Aortic smooth muscle cell (primary cell): ENCODE measurements around a stretch of chr10.

- RRBS: no CpG with 5 or more reads among the region's 28 CpGs
Measured at GRCh38 chr10:119505956-119506539, 36.5 kb downstream of the RGS10 start.

DNA sequence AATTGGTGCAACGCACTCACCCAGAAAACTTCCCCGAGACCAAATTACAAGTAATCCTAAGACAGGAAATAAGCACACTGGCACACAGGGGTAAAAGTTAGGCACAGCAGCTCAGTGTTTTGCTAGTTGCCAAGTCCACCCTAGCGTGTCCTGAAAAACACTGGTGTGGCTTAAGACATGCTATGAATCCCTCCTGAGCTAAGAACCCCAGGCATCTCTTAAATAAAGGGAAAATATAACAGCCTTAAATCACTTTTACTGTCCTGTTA is 1.8 kb upstream of the RGS10 start:
- RRBS: no CpG with 5 or more reads among the region's 3 CpGs

- RRBS: no CpG with 5 or more reads among the region's 11 CpGs
Measured at GRCh38 chr10:119587138-119587893, 9.4 kb downstream of the TIAL1 start.

- RRBS: no CpG with 5 or more reads among the region's 6 CpGs
Measured at GRCh38 chr10:119595438-119595797, 1.3 kb downstream of the TIAL1 start.

GRCh38 chr10:119651941-119652463 is 822 bp downstream of the BAG3 start:
- RRBS: 2% methylated on average over 29 of the region's 53 CpGs

- RRBS: no CpG with 5 or more reads among the region's 6 CpGs
Measured at GRCh38 chr10:119687987-119688670, 36.9 kb downstream of the BAG3 start.

DNA sequence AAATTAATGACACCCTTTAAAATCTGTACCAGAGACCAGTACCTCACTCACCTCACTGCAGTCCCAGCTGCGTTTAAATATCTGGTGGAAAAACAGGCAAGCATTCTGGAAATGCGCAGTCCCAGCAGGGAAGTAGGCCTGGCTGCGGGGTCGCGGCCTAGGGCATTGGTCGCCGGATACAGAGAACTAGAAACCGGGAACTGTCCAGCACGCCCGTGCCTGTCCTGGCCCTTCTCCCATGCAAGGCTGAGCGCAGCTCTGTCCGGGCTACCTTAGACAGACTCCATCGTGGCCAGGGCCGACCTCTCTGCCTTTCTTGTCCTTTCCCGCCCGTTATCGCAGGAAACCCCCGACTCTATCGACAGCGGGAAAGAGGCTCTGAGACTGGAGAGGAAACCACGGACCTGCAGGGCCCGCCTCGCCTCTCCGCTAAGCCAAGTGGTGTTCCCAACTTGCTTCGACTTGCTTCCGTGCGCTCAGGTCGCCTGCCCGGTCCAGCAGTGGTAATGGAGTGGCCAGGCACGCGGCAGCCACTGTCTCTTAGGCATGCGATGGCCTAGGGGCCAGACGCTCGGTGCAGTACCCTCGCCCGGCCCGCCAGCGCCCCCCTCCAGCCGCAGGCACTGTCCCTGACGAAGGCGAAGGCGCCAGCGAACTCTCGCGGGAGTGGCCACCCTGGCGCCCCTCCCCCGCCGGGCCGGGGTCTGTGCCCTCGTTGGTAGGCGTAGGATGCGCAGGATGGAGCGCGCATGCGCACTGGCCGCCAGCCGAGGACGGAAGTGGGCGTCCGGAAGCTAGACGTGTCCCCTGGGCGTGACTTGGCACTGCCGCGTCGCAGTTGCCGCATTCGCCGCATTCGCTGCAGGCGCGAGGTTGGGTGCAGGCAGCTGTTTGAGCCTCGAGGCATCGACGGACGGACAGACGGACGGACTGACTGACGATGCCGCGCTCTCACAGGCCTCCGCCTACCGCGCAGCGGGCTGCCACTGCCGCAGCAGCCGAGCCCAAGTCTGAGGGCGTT is 54.5 kb downstream of the MCMBP start:
- RRBS: 35% methylated on average over 19 of the region's 87 CpGs

DNA sequence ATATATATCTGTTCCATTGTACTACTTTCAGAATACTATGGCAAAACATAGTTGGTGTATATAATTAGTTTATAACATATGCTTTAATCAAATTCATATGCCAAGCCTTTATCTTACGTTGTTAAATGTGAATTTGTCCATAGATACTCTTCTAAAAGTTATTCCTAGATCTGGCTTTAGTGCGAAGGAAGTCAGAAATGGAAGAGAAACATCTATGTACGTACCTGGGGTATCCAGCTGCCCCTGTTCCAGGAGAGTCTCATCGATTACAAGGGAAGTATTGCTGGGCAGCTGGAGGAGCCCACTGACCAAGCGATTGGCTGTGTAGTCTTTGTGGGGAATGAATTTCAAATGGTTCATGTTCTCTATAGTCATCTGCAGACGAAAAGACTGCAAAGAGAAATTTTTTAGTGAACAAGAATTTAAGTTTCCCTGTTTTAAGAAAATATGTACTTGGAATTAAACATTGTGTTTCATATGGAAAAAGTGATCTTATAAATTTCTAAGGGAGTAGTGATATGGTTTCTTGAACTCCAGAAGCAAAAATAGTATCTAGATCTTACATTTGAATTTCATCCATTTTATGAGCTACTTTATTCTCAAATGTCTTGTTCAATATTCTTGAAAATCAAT is 34.2 kb downstream of the MCMBP start:
- RRBS: no CpG with 5 or more reads among the region's 6 CpGs

DNA sequence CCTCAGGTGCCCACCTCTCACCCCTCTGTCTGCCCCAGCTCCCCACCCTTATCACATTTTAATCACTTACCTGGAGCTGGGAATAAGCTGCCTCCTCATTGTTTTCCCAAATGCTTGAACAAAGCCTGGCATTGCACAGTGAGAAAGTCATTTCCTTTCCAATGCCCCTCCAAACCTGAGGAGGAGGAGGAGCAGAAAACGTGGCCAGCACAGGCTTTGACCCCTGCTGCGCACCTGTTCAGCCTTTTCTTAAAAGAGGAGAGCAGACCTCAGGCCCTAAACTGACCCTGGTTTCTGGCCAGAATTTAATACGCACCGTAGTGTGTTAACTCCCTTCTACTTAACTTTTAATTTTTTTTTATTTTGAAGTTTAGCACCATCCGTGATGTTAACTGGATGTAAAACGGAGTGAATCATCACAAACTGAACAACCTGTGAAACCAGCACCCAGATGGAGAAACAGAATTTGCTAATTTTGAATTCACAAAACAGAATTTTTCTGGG is 129.5 kb downstream of the WDR11 start:
- RRBS: no CpG with 5 or more reads among the region's 6 CpGs

- RRBS: no CpG with 5 or more reads among the region's 9 CpGs
Measured at GRCh38 chr10:120996505-120997181, 145.5 kb downstream of the WDR11 start.

- RRBS: no CpG with 5 or more reads among the region's 7 CpGs
Measured at GRCh38 chr10:121324544-121324968, 273.7 kb downstream of the FGFR2 start.

DNA sequence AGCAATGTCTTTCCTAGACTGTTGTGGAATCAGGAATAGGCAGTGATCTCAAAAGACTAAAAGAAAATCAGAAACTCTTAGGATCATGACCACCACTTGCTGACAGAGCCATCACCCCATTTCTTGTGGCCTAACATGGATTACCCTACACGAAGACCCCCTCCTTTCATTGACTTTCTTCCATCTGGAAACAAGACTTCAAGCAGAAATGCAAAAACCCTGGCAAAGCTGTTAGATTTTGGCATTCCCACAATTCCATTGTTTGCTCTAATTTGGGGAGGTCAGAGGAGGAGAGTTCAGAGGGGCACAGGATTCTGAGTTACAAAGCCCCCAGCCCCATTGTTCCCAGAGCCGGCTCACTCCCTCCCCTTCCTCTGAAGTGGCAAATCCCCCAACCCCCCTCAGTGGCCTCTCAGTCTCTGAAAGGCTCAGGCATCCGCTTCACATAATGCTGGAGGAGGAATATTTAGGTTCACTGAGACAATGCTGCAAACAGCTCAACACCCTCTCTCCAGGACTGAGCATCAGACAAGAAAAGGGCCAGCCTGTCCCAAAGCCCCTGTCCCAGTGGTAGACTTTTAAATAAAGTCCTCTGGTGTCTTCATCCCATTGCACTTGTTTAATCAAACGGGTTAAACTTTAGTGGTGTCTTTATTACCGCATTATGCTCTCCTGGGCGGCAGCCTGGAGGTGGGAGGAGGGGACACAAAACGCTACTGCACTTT is 258.1 kb downstream of the FGFR2 start:
- RRBS: no CpG with 5 or more reads among the region's 7 CpGs

DNA sequence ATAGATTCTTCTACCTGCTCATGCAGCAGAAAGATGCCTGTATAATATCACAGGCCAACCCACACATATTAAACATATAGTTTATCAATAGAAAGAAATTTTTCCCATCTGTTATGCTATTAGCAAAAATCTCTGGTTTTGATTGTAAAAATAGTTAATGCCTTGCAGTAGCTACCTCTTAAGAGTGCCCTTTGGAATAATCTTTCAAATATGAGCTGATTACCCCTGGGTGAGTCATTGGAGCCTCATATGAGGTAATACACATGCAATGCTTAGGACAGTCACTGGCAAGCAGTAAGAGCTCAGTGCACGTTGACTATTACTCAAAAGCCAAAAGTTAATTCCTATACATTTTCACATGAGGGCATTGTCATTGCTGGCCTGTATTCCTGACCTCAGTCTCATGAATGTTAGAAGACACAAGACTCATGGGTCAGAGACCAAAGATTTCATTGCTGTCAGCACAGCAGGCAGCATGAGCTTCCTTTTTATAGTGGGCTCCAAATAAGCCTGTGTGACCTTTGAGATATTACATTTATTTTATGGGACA is 180.0 kb downstream of the FGFR2 start:
- RRBS: no CpG with 5 or more reads among the region's 1 CpG

GRCh38 chr10:121495581-121496886 is 102.2 kb downstream of the FGFR2 start:
- RRBS: no CpG with 5 or more reads among the region's 25 CpGs

DNA sequence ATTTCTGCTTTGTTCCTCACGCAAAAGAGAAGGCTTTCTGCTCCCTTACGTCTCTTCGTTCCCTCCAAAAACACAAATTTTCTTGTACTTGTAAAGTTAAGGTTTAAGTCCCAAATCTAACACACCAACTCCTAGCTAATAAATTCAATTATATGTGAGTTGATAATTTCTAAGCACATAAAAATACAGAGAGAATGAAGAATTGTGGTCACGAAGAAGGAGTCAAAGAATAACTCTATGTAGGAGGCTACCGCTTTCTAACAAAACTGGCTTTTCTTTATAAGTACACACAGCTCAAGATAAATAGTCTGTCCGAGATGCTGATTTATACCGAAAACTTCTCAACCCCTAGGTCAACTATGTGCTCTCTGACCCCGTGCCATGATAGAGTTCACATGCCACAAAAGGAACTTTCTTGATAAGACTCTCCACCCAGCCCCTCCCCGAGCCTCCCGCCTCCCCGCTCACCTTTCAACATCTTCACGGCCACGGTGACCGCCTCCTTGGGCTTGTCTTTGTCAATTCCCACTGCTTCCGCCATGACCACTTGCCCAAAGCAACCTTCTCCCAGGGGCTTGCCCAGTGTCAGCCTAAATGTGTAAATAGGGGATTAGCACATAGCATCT is 97.8 kb downstream of the FGFR2 start:
- RRBS: no CpG with 5 or more reads among the region's 15 CpGs

- RRBS: no CpG with 5 or more reads among the region's 14 CpGs
Measured at GRCh38 chr10:121926499-121927124, 1.2 kb downstream of the ATE1 start.

DNA sequence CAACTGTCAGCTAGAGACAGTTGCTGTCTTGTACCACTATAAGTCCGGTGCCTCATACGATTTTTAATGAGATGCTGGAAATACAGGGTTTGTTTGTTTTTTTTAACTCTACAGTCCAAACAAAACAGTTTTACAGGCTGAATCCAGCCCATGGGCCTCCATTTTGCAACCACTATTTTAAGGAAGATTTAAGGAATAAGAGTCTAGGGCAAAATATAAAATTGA is 941 bp upstream of the ATE1 start:
- RRBS: no CpG with 5 or more reads among the region's 2 CpGs

- RRBS: no CpG with 5 or more reads among the region's 6 CpGs
Measured at GRCh38 chr10:121959926-121960549, 15.0 kb downstream of the NSMCE4A start.

GRCh38 chr10:121973474-121973957 is 1.5 kb downstream of the NSMCE4A start:
- RRBS: no CpG with 5 or more reads among the region's 7 CpGs

DNA sequence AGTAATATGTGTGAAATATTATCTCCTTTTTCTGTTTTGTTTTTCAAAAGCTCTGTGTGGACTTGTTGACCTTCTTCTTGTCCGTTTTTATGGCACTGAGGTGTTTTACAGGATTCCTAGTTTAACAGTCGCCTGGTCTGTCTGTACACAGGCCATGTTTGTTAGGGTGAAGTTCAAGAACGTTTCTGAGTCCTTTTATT is 18.4 kb downstream of the TACC2 start:
- RRBS: no CpG with 5 or more reads among the region's 3 CpGs